Monocyte (primary cell): ENCODE results near the genes SLC16A14, SP110, SP140 and SP100.

- PRO-cap, 2 experiments: no peak in any of the 2 experiments
Observed at GRCh38 chr2:227825995-227826603, 12.5 kb downstream of the CCL20 start.

DNA sequence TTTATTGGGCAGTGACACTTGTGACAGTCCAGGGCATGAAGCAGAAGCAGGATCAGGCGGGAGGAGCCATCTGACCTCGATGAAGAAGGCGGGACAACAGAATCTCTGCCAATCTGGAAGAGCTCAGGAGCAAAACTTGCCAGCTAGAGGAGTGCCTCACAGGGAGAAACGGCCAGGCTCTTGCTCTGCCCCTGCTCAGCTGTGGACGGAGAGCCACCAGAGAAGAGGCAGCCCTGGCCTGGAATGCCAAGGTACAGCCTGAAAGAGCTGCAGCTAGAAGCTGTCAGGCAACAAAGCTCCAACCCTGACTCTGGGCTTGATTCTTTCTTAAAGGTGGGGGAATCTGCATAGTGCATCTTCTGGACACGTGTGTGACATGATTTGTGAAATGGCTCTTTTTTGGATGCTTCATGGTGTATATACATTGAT lies 16.9 kb downstream of the DAW1 start:
- PRO-cap, 2 experiments: no peak in any of the 2 experiments

- PRO-cap, 2 experiments: no peak in any of the 2 experiments
Observed at GRCh38 chr2:228378660-228379054, 197.2 kb upstream of the SPHKAP start.

- PRO-cap, 2 experiments: peak in 2 of 2 experiments; most common plus-strand start chr2:229301631 (in 1); most common minus-strand start chr2:229301438 (in 1)
Observed at GRCh38 chr2:229301271-229301954, 30.3 kb upstream of the PID1 start.

- PRO-cap, 2 experiments: no peak in any of the 2 experiments
Observed at GRCh38 chr2:229444755-229445963, 174.1 kb upstream of the PID1 start.

DNA sequence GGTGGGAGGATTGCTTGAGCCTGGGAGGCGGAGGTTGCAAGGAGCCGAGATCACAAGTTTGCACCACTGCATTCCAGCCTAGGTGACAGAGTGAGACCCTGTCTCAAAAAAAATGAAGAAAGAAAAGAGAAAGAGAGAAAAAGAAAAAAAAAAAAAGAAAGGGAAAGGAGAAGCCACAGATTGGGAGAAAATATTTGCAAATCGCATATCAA lies 10.7 kb downstream of the DNER start:
- PRO-cap, 2 experiments: no peak in any of the 2 experiments

GRCh38 chr2:229713253-229714095 lies 881 bp downstream of the DNER start:
- PRO-cap, 2 experiments: no peak in any of the 2 experiments

- PRO-cap, 2 experiments: no peak in any of the 2 experiments
Observed at GRCh38 chr2:229792984-229793266, 78.6 kb upstream of the DNER start.

DNA sequence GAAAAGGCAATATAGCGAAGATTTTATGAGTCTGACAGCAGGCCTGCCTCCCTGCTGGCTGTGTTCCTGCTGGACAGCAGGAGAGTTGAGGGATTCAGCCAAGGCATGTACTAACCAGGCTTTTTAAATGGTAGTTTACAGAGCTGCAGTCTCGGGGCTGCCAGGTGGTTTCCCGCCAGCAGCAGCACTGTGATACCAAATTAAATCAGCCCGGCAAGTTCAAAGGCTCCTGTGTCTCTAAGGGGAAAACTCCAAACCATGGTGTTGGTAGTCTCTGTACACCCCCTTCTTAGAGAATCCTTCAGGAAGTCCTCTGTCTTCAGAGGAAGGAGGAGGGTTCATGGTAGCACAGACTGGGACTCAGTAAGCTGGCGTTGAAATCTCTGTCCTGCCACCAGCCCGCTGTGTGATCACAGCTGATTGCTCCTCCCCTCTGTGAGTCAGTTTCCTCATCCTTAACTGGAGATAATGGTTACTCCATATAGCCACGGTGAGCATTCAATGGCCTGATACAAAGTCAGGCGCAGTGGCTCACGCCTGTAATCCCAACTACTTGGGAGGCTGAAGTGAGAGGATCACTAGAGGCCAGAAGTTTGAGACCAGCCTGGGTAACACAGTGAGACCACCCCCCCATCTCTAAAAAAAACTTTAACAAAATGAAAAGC lies 58.5 kb downstream of the FBXO36 start:
- PRO-cap, 2 experiments: no peak in any of the 2 experiments

- PRO-cap, 2 experiments: no peak in any of the 2 experiments
Observed at GRCh38 chr2:230068425-230069210, at the start of gene SLC16A14. TSS of gene SLC16A14 (minus strand) at chr2:230068924.

DNA sequence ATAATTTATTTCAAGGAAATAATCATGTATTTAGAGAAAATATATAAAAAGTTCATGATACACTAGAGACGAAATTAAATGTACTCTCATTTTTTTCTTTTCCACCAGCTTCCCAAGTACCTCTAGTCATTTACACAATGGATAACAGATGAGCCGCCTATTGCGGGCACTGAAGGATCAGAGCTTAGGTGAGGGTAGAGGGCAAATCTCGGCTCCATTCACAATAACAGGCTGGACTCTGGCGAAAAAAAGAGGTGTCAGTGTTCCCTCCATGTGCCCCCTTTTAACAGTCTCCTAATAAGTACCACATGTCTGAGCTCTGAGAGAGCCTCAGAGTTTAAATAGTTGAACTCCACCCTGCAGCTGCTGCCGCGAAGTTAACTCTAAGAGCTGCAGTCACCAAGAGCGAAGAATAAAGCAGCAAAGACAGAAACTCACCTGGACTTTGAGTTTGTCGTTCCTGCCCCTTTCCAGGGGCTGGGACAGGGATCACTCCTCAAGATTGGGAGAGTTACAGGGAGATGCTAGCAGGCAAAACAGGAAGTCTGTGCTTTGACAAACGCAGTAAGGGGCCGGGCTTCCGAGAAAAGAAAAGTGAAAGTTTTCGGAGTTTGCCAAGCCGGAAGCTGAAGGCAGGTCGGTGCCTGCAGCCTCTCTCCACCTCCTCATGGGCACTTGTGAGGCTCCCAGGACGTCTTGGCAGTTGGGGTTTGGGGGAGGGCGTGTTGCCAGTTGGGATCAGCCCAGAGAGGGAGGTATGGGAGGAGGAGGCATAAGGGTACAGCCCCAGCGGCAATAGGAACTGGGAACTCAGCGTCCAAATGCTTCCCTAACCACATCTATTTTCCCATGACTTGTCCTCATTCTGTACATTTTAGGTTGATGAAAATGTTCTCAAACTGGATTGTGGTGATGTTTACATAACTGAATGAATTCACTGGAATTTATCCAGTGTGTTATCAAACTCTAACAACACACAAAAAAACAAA lies at the start of gene SP110:
Gene SP110, minus strand, starts transcription at position 549 of the 989 bp plus-strand sequence.
- PRO-cap, 2 experiments: peak in 2 of 2 experiments; most common plus-strand start position 607 of the sequence (in 1); most common minus-strand start position 547 of the sequence (in 1)

- PRO-cap, 2 experiments: peak in 2 of 2 experiments; most common plus-strand start chr2:230225742 (in 2); most common minus-strand start chr2:230225470 (in 1)
Observed at GRCh38 chr2:230225371-230226257, at the start of gene SP140. TSS of gene SP140 (plus strand) at chr2:230225736.

DNA sequence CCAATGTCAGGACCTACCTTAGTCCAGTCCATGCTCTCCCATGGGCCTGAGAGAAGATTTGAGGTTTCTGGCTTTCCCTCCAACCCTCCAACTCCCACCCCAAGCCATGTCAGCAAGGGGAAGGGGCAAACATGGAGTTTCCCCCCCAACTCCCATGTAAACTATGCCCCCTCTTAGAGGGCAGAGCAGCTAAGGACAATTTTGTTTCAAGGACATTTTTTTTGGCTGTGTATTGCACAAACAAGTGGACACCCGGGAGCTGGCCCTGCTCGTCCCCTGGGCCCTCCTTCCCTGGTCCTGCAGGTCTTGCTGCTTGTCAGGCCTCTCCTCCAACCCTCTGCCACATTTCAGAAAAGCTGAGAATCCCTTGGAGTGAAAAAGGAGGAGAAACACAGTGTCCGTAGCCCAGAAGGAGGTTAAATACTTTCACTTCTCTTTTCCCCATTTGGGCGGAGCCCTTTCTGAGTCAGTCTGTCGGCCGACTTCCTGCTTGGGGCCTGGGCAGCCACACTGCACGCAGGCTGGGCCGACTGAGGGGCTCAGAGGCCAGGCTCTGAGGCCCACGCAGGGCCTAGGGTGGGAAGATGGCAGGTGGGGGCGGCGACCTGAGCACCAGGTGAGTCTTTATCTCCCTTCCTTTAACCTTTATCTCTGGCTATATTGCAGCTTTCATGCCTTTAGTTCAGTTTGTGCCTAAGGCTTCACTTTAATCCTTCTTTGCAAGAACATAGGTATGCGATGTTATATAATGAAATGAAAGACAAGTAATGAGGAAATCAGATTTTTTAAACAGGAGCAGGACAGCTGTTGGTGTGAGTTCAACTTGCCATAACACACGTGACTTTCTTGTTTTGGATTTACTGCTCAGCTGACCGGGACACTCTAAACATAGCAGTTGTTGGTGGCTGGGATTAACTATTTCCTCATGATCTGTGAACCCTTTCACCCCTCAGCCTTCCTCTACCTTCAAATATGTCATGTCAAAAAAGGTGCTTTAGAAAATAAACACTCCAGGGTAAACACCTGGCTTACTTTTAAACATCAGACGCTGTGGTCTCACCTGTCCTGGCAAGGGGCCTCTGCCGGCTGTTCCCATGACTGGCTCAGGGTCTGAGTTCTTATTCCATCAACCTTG lies at the start of gene SP100:
Gene SP100, plus strand, starts transcription at position 489 of the 1,135 bp plus-strand sequence.
- PRO-cap, 2 experiments: peak in 2 of 2 experiments; most common plus-strand start position 510 of the sequence (in 1); most common minus-strand start position 339 of the sequence (in 2)

- PRO-cap, 2 experiments: no peak in any of the 2 experiments
Observed at GRCh38 chr2:230514724-230515595, 99.0 kb downstream of the SP100 start.

- PRO-cap, 2 experiments: no peak in any of the 2 experiments
Observed at GRCh38 chr2:230643447-230644475, 68.9 kb upstream of the CAB39 start.

DNA sequence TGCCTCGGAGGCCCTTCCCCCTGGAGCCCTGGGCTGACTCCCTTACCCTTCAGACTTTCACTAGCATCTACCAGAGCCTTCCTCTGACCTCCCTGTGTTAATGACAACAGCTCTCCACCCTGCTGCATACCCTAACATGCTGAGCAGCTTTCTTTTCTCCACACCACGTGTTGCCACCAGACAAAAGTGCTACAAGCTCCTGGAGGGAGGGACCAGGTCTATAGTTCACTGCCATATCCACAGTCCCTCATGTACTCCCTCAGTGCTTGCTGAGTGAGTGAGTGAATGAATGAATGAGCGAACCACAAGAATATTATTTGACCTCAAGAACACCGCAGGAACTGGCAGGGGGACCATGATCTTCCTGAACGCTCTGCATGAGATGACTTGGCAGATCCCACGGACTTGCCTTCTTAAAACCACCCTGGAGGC lies 47.4 kb upstream of the CAB39 start:
- PRO-cap, 2 experiments: no peak in any of the 2 experiments

- PRO-cap, 2 experiments: peak in 2 of 2 experiments; most common plus-strand start chr2:230713688 (in 1); most common minus-strand start chr2:230713567 (in 2)
Observed at GRCh38 chr2:230713368-230714406, 1.0 kb downstream of the CAB39 start.

- PRO-cap, 2 experiments: no peak in any of the 2 experiments
Observed at GRCh38 chr2:230895610-230896396, 29.2 kb downstream of the GPR55 start.

DNA sequence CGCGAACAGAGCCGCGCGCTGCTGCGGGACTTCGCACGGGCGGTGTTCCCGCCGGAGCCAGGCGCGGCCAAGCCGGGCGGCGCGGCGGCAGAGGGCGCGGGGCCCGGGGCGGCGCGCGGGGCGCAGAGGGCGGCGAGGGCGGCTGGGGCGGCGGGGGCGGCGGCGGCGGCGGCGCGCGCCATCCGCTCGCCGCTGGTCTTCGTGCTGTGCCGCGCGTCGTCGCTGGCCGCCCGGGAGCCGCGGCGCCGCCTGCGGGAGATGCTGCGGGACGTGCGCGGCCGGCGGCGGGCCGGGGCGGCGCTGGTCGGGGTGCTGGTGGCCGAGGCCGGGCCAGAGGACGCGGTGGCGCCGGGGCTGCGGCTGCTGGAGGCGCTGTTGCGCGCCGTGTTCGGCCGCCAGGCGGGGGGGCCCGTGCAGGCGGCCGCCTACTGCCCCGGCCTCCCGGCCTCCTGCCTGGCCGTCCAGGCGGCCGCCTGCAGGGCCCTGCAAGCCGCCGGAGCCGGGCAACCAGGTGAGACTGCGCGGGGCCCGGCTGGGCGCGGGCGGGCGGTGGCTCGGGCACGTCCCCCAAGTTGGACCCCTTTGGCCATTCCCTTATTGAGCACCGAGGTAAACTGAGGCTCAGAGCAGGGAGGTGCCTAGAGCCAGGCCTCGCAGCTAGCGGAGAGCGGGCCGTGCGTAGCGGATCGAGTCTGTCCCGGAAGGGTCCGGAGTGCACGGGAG lies 527 bp downstream of the C2orf72 start:
- PRO-cap, 2 experiments: no peak in any of the 2 experiments

- PRO-cap, 2 experiments: no peak in any of the 2 experiments
Observed at GRCh38 chr2:231052621-231053323, 3.9 kb upstream of the PSMD1 start.